Panc1 (cell line): ENCODE measurements around a stretch of chr3.

- RRBS, 2 experiments, result no CpG with 5 or more reads among the region's 10 CpGs
Observed at GRCh38 chr3:53231793-53232637, 23.8 kb downstream of the TKT start.

GRCh38 chr3:53241996-53242538 lies 13.8 kb downstream of the TKT start:
- RRBS, 2 experiments, result no CpG with 5 or more reads among the region's 10 CpGs

- RRBS, 2 experiments, result no CpG with 5 or more reads among the region's 14 CpGs
Observed at GRCh38 chr3:53252350-53253114, 3.3 kb downstream of the TKT start.

DNA sequence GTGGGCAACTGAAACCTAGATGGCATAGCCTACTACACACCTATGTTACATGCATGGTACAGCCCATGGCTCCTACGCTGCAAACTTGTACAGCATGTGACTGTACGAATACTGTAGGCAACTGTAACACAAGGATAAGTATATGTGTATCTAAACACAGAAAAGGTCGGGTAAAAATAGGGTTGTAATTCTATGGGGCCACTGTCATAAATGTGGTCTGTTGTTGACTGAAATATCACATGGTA lies 27.0 kb upstream of the TKT start:
- RRBS, 2 experiments, result no CpG with 5 or more reads among the region's 3 CpGs

DNA sequence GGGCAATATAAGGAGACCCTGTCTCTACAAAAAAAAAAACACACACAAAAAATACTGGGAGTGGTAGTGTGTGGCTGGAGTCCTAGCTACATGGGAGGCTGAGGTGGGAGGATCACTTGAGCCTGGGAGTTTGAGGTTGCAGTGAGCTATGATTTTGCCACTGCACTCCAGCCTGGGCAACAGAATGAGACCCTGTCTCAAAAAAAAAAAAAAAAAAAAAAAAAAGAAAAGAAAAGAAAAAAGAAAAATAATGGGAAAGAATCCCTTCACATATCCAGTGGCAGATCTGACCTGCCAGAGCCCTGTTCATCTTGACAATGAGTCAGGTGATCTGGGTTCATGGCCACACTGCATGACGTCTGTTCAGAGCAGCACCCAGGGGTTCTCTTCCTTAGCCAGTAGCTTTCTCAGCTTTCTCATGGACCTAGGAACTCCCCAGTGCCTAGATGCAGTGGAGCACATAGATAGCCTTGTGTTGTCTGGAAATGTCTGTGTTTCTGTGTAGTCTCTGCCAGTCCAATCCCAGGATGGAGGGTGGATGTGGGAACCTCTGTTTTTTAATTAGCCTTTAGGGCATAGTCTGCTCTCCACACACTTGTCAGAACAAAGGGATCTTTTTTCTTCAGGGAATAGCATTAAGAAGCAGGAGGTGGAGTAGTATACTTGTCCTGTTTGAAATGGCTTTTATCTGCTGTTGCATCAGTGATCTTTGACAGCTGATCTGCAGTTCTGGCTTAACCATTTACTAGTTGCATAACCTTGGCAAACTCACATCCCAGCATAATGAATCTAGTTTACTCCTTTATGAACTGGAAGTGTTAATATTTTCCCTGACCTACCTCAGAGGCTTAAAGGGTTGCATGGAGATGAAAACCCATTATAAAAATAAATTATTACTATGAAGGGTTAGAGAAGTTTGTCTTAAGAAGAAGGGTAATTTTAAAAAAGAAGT lies 16.2 kb upstream of the CACNA1D start:
- RRBS, 2 experiments, result no CpG with 5 or more reads among the region's 1 CpG

GRCh38 chr3:53494757-53494878 lies 207 bp downstream of the CACNA1D start:
- RRBS, 2 experiments, result 2 to 4% methylated on average over 6 of the region's 13 CpGs

DNA sequence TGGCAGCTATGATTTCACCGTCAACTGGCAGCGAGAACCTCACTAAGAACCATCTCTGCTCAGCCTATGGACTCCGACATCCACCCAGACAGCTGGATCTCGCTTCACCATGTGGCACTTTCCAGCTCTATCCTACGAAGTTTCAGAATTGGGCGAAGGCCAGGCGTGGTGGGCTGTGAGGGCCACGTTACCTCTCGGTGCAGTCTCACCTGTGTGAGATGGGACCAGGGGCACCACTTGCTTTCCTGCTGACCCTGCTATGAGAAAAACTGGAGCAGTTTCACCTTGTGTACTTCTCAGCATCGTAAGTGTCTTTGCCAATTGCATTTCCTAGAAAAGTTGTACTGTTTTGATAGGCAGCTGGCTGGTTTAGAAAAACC lies 32.3 kb downstream of the CHDH start:
- RRBS, 2 experiments, result no CpG with 5 or more reads among the region's 10 CpGs

DNA sequence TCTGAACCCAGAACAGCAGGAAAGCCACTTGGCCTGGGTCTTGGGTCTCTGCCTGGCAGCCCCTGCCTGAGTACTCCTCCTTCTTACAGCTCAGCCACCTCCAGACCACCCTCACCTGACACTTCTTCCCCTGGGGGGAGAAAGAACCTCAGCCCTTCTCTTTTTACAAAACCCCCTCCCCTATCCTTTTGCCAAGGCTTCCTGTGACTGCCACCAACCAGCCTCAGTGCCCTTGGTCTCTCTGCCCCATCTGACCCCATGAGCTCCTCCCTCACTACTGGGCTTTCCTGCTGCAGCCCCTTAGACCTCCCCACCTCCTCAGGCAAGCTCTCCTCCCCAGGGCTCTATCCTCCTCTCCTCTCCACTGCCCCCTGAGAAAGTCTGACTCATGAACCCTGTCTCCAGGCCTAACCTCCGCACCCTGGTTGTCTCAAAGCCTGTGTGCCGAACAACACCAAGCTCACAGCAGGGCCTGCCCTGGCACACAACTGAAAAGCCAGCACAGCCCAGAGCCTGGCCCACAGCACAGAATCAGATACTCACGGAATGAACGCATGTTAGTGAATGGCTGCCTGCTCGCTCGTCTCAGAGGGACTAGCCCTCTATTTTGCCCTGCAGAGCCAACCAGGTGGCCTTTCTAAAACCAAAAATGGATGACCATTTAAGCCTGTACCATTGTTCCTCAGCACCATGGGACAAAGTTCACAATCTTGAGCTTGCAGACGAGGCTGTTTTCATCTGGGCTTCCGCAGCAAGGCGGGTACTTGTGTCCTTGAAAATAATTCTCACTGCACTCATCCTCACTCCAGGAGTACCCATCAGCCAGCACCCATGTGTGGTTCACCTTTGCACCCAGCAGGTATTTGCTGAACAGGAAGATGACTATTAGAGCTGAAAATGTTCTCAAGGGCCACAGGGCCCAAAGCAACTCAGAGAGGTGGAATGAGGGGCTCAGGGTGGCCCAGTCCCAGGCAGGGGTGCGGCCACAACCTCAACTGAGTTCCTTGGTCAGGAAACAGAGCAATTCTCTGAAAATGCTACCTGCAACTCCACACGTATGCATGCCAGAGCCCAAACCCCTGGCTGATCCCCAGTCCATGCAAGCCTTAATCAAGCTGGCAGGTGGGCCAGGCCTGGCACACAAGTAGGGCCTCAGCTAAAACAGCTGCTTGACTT lies 1.7 kb downstream of the CHDH start:
- RRBS, 2 experiments, result no CpG with 5 or more reads among the region's 11 CpGs

DNA sequence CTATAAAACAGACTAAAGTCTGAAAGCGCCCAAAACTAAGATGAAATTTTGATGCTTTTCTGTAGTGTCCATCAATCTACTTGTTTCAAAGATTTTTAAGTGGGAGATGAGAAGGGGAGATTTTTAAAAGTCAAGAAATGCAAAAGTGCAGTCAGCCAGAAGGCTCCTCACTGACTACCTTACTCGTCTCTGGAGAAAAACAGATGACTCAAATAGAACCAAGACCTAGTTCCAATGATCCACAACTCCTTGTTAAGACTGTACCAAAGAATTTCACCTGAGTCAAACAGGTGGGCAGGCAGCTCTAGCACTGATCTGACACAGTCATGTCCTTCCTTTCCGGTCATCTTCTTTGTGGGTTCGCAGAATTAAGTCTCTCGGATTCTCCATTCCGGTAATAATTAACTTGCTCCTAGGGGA lies 1.0 kb downstream of the SELENOK start:
- RRBS, 2 experiments, result 7 to 13% methylated on average over 2 of the region's 6 CpGs

DNA sequence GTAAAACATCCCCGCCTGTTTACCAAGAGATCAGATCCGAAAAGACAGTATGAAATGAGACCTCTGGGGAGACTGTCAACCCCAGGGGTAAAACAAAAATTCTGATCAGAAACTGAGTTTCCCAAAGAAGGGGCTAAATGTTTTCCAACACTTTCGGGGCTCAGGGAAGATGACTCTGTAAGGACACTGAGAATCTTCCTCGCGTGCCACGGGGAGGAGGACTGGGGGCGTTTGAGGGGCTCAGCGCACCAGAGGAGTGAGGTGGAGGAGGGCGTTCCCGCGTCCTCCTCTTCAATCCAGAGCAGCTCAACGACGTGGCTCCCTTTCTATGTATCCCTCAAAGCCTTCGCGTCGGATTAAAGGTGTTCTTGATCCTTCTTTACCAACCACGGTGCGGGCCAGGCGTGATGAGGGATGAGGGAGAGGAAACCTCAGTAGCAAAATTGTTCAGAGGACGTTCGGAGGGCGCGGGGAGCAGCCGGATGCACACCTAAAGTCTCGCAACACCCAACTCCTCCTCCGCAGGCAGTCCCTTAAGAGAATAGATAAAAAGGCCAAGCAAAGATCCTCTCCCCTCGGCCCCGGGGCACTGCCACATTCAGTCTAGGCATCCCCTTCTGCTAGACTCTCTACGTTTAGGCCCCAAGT lies 3.6 kb downstream of the WNT5A start:
- RRBS, 2 experiments, result 71 to 76% methylated on average over 4 of the region's 29 CpGs

DNA sequence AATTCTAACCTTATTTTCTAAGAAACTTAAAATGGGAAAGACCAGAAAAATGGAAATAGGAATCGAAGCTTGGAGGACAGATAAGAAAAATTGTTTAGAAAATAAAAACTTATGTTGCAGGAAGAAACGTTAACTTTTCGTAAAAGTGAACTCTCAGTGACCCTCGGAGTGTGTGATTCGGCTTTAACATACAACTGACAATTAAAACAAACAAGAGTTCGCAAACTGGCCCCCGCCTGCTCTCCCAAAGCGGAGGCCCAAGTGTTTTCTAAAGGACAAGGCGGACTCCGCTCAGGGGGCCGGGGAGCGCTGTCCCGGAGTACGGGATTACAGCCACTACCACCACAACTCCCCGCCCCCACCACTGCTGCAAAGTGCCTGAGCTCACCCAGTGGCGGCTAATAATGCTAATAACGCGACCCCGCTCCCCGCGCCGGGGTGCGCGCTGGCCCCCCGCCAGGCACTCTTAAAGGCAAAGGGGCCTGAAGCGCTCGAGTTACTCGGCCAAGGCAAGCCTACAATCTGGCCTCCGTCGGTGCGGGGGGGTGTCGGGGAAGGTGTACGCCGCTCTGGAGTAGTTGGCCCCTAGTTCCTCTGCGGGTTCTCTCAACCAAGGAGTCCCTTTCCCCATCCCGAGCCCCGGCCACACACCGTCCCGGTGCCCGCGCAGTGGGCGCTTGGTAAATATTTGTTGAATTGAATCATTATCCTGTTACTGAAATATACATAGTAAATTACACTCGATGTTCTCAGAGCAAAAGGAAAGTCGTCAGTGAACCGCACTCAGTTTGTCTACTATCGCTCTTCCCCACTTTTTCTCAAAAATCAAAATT lies 972 bp downstream of the WNT5A start:
- RRBS, 2 experiments, result 19% methylated on average over 8 of the region's 46 CpGs; no CpG with 5 or more reads in 1 of the 2 experiments

GRCh38 chr3:56566399-56567274 lies 9.7 kb downstream of the CCDC66 start:
- RRBS, 2 experiments, result no CpG with 5 or more reads among the region's 7 CpGs

DNA sequence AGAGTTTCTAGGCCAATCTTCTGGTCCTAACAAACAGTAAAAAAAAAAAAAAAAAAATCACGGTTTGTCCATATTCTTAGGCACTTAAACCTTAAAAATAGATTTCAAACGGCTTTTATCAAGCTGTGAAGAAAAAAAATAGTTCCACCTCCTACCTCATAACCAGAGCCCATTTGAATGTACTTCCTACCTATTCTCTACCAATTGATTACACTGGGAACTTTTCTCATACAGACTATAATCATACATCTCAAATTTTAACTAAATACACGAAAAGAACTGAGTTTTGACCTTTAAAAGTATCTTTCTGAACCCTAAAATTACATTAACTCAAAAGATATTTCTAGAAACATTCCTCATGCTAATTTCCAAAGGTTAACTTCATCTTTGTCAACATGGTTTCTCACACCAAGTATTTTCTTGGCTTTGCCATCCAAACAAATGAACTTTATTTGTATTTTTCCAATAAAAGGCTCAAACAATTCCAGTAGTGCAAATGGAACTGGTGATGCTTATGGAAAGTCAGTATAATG lies 1.9 kb downstream of the TASOR start:
- RRBS, 2 experiments, result no CpG with 5 or more reads among the region's 3 CpGs

DNA sequence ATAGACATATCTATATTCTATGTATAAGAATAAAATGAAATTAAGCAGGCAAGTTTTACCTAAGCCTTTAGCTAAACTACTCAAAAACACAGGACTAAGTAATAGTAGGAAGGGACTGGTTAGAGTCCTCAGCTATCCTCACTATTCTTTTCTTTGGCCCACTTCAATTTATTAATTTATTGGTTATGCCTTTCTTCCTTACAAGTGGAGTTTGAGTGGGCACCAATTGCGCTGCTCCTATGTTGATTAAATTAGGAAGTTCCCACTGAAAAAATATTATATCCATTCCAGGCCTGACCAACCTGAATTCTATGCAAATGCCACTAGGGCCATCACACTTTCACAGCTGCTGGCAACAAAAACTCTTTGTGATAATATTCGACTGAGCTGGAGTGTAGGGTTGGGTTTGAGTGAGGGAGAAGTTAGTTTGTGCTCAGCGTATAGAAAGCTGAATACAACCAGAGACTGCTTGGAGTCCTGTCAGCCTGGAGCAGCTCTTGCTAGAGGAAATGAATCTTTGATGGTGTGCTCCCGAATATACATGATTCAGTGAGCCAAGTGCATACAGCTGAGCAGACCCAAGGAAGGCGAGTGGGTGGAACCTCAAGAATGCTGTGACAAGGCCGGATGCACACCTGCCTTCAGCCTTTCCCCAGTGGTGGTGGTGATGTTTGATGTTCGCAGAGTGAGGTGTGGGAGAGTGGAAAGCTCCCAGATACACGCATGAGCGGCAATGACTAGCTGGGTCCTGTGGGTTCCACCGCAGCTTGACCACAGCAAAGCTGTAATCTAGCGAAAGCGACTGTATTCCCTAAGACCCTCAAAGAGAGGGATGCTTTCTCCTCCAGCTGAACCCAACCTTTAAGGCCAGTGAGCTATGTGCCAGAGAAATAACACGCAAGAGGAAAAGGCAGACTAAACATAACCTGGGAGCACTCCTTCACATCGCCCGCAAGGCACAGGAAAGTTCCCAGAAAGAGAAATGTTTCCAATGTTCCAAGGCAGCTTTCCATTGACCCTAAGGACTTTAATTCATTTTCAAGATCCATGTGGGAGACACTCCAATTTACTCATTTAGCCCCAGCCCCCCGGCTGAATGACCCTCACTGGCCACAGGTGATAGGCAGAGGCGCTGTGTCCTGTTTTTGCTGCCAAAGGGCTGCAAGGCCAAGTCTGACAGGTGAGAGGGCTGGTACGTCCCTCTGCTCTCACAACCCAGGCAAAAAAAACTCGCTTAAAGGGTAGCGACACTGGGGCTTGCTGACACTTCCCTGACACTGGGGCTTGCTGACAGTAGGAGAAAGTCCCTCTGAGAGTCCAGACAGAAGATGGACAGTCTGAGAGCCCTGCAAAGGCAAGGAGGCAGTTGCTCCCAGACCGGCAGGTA lies 1.2 kb downstream of the ARHGEF3 start:
- RRBS, 2 experiments, result no CpG with 5 or more reads among the region's 21 CpGs

- RRBS, 2 experiments, result no CpG with 5 or more reads among the region's 3 CpGs
Observed at GRCh38 chr3:56879305-56879885, 77.6 kb upstream of the ARHGEF3 start.

DNA sequence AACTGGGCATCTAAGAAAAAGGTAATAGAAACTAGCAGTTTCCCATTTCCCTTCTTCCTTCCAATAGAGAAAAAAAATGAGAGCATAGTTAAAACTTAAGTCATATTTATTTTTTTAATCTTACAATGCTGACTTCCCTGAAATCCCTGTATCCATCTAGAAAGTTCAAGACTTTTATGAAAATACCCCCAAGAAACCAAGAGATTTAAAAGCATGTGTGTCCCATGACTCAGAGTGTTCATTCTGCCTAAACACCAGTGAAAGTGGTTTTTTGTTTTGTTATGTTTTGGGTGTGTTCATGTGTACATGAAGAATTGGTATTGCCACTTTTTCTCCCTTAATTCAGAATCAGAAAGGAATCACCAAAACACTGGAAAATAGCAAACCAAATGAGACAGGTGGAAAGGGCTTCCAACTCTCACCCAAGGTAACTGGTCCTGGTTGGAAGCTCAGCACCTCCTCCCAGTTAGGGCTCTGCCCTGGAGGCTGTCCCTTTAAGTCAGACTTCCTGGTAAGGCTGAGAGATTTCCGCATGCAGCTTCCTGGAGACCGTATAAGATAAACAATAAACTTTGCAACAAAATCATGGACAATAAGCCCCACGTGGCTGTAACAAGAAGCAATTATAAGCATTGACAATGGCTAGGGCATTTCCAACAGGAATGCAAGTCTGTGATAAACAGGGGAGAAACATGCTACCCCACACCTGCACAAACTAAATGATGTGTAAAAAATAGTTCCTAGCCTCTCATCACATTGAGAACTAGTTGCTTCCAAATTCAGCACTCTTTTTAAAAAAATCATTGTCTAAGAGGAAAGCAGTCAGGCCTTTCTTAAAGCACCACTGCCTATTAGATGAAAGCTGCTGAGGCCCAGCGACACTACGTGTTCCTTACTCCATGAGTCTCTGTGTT lies 122.0 kb upstream of the ARHGEF3 start:
- RRBS, 2 experiments, result no CpG with 5 or more reads among the region's 5 CpGs

DNA sequence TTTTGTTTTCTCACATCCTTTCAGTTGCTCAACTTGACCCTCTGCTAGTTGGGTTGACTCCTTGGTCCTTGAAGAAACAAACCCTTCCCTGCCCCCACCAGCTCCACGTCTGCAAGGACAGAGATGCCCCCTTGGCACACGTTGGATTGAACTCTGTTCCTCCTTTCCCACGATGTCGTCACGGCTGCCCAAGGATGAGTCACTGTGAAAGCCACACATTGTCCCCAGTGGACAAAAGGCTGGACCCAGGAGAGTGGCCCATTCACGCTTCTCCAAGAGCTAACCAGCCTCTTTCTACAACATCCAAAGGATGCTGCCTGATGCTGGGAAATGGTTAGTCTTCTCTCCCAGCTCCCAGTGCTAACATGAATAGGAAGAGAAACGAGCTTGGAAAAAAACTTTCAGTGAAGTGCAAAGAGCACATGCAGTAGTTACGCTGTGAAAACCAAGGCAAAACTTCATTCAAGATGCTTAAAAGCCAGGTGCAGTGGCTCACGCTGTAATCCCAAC lies 42.9 kb upstream of the SPATA12 start:
- RRBS, 2 experiments, result no CpG with 5 or more reads among the region's 9 CpGs

- RRBS, 2 experiments, result no CpG with 5 or more reads among the region's 7 CpGs
Observed at GRCh38 chr3:57256723-57257417, 29.3 kb downstream of the APPL1 start.

- RRBS, 2 experiments, result no CpG with 5 or more reads among the region's 6 CpGs
Observed at GRCh38 chr3:57555301-57555577, 835 bp upstream of the PDE12 start.

- RRBS, 2 experiments, result 8% methylated on average over 4 of the region's 16 CpGs; no CpG with 5 or more reads in 1 of the 2 experiments
Observed at GRCh38 chr3:57596441-57596754, 746 bp downstream of the ARF4 start.